Neural cell (in vitro differentiated cells): ENCODE measurements around a stretch of chr13.

DNA sequence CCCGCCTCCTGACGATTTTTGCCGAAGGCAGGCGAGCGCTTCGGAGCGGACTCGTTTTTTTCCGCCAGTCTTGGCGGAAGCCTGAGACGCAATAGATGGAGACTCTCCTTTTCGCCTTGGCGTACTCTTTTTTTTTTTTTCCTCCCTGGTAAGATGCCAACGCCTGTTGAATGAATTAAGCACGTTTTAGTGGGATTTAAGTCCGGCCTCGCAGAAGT lies 167 bp upstream of the ARGLU1 start:
- RAMPAGE, long total RNA, result no peak

DNA sequence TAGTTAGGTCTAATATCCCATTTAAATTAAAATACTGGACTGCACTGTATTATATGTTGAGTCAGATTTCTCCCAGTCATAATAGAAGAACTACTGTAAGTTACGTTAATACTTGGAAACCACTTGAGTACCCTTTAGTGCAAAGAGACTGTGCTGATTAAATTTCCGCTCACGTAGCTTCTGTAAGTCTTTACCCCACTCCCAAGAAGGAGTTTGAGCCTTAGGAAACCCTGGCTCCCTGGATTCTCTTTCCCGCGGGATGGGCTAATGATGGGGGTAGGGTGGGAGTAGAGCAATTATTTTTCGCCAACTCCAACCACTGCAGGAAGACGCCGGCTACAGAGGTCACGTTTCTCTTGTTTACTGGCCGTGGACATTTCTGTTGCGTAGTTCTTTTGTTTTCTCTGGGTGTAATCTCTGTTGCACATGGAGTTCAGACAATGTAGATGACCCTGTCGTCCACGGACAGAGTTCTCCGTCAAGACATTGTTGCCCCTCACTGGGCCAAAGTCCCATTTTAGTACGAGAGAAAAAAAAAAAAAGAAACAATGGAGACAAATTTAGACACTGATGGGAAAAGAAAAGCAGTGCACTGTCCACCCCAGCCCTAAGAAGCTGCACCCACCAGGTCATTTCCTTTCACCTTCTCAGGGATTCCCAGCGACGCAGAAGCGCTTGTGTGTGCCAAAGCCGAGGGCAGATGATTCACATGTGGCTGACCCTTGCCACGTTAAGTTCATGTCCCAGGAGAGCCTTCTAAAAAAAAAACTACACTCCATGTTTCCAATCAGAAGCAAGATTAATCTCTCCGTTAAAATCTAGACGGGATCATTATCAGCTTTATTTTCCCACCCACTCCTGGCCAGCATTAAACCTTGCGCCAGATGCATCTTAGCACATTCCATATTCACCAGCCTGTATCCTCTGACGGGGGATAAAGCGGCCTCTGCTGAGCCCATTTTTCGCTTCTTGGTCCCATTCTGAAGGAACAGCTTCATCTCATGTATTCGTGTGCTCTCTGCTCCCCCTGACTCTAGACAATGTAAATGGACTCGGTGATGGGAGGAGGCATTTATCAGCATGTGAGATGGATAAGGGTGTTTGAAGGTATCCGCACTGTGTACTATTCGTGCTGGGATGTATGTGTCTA lies 134.0 kb upstream of the ARGLU1 start:
- RAMPAGE, long total RNA, result no peak

- RAMPAGE, long total RNA, result no peak
Observed at GRCh38 chr13:106917447-106918351, 349.8 kb upstream of the ARGLU1 start.

DNA sequence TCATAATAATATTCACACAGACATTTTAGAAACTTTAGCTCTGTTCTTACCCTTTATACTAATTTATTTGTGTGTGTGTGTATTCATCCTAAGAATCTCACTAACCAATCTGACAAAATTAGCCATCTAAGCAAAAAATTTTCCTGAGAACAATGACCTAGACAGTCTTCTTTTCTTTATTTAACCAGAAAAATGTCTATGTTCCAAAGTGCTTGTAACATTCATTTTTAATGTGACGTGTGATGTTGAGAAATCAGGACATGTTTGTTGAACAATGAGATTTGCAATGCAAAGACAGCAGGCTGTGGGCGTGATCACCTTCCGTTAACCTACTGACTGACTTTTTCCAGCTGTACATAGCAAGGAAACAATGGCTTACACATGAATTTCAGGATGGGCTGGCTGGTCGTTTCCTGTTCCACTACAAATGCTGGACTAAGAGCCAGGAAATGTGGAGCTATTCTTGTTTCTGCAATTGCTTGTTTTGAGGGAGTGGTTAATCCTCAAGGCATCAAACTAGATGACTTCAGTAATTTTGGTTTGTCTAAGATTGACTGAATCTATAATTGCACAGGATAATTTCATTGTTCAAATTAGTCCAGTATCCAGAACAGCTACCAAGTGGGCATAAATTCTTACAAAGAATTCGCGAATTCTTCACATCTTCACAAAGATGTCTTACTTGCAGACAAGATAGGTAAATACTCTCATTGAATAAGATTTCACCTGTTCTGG lies 634.7 kb upstream of the ARGLU1 start:
- RAMPAGE, long total RNA, result no peak

- RAMPAGE, long total RNA, result no peak
Observed at GRCh38 chr13:107724165-107724727, 143.1 kb downstream of the NALF1 start.

DNA sequence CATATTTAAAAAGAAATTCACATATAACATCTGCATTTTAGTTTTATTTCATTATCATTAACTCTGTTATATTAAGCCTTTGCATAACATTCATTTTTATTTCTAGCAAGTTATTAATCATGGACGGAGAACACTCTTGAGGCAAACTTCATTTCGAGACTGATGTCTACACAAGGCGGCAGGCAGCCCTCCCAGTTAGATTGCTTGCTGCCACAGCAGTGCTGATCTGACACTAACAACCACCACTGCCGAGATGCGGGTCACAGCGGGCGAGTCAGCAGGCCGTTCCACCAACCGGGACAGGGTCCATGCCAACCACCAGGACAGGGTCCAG lies 243.9 kb downstream of the MYO16 start:
- RAMPAGE, long total RNA, result no peak

- RAMPAGE, long total RNA, result no peak
Observed at GRCh38 chr13:109155929-109157017, 526.9 kb downstream of the MYO16 start.

- RAMPAGE, long total RNA, result no peak
Observed at GRCh38 chr13:109400083-109401198, 385.9 kb downstream of the IRS2 start.

DNA sequence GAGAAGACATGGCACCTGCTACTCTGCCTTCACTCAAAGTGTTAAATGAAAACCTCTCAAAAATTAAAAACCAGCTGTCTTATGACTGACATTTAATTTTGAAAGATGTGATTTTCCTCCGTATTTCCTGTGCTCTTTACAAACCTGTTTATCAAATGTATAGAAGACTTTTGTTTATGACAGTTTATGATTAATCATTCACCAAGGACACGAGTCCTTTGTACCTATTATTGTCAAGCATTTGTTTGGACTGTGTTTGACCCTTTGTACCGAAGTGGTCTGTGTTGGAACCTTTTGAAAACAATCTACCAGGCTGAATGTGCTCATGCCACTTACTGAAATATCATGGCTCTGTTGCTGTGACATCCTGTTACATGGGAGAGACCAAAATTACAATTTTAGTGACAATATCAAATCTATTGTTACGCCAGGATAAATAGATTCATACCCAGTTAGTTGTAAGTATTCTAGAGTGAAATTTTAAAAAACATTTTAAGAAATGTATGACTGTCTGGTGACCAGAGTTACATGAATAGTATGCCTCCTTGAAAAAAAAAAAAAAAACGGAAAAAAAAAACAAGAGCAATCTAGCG lies 193.6 kb downstream of the IRS2 start:
- RAMPAGE, long total RNA, result no peak

DNA sequence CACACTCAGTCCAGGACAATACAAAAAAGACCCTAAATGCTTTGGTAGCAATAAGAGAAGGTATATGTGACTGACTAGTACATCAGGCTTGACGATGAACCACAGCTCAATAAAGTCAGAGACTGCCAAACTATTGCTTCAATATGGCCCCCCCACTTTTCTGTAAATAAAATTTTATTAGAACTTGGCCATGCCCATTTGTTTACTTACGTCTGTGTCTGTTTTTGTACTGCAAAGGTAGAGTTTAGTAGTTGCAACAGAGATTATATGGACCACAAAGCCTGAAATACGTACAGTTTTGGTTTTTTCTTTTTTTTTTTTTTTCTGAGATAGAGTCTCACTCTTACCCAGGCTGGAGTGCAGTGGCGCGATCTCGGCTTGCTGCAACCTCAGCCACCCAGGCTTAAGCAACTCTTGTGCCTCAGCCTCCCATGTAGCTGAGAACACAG lies 136.6 kb downstream of the IRS2 start:
- RAMPAGE, long total RNA, result no peak

GRCh38 chr13:109790122-109790589 lies 3.8 kb upstream of the IRS2 start:
- RAMPAGE, long total RNA, result no peak

DNA sequence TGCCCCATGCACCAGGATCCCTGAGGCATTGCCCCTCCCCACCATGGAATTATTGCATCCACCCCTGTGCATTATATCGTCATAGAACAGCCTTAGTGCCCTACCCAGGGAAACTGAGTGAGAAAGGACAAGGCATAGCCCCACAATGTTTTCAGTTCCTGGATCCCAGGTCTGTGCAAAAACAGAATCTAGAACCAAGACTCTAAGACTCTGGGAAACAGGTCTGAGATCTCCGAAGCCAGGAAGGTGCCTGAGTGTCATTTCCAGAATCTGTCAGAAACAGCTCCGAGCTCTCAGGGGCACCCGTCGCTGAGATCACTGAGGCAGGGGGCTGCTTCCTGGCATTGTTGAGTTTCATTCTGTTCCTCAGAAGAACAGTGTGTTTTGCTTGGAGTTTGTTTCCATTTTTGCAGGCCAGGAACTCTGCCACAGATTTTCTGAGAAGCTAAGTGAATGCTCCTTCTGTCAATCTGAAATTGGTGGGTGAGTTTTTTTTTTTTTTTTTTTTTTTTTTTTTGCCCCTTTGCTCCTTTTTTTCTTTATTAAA lies 237.3 kb upstream of the IRS2 start:
- RAMPAGE, long total RNA, result no peak

DNA sequence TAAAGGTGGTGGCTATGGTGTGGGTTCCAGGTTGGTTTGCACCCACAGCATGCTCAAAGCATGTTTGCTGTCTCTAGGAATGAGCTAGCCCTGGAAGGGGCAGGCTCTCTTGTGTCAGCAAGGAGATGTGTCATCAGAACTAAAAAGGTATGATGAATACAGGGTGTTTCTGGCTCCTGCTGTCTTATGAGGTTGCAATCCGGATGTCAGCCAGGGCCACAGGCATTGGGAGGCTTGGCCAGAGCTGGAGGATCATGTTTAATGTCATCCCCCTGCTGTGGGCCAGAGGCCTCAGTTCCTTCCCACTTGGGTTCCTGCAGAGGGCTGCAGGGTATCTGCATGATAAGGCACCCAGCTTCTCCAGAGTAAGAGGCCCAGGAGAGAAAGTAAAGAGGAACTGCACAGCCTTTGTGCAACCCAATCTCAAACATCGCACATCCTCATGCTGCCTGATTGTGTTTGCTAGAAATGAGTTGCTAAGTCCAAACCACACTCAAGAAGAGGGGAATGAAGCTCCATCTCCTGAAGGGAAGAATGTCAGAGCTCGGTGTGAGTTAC lies 193.6 kb downstream of the COL4A1 start:
- RAMPAGE, long total RNA, result no peak

DNA sequence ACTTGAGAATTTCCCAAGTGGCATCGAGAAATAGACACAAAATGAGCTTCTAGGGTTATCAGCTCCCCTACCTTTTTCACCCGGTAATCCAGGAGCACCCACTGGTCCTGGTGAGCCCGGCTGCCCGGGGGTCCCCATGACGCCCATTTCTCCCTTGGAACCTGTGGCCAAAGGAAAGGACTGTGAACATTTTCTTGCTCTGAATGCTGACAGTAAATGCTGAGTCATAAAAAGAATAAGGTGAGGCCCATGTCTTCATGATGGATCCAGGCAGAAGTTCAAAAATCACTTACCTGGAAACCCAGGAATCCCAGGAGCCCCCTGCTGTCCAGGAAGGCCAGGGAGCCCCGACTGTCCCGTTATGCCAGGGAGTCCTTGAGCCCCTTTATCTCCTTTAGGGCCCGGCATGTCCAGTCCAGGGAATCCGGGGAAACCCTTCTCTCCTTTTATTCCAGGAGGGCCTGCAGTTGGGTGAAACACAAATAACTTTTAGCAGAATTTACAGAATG lies 129.1 kb downstream of the COL4A1 start:
- RAMPAGE, long total RNA, result no peak

DNA sequence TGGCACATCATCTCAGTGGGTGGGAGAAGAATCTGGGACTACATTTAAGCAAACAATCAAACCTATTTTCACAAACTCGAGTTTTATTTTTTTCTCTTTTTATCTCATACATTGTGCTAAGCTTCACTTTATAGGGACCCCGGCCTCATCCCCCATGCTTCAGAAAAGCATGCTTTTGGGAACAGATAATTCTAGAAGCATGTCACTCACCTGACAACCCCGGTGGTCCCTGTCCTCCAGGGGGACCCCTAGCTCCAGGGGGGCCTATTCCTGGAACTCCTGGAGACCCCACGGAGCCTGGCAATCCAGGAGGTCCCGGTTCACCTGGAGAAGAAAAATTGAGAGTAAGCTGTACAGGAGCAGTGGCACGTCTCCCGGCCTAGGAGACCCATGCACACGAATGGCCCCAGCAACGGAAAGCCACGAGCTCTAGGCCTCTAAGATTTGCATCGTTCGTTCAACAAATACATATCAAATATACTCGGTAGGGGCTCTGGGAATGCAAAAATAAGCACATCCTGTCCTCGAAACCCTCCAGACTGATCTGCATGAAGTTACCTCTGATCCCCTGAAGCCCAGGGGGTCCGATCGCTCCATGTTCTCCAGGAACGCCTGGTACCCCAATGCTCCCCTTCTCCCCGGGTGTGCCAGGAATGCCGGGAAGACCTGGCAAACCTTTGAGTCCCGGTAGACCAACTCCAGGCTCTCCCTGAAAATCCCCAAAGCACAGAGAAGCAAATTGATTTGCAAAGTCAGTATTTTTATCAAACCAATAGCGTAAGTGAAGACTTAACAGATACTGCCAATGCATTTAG lies 128.0 kb downstream of the COL4A1 start:
- RAMPAGE, long total RNA, result no peak

- RAMPAGE, long total RNA, result no peak
Observed at GRCh38 chr13:110256387-110256890, 50.5 kb downstream of the COL4A1 start.

GRCh38 chr13:110262959-110263451 lies 44.0 kb downstream of the COL4A1 start:
- RAMPAGE, long total RNA, result no peak

- RAMPAGE, long total RNA, result no peak
Observed at GRCh38 chr13:110293452-110293913, 13.5 kb downstream of the COL4A1 start.

DNA sequence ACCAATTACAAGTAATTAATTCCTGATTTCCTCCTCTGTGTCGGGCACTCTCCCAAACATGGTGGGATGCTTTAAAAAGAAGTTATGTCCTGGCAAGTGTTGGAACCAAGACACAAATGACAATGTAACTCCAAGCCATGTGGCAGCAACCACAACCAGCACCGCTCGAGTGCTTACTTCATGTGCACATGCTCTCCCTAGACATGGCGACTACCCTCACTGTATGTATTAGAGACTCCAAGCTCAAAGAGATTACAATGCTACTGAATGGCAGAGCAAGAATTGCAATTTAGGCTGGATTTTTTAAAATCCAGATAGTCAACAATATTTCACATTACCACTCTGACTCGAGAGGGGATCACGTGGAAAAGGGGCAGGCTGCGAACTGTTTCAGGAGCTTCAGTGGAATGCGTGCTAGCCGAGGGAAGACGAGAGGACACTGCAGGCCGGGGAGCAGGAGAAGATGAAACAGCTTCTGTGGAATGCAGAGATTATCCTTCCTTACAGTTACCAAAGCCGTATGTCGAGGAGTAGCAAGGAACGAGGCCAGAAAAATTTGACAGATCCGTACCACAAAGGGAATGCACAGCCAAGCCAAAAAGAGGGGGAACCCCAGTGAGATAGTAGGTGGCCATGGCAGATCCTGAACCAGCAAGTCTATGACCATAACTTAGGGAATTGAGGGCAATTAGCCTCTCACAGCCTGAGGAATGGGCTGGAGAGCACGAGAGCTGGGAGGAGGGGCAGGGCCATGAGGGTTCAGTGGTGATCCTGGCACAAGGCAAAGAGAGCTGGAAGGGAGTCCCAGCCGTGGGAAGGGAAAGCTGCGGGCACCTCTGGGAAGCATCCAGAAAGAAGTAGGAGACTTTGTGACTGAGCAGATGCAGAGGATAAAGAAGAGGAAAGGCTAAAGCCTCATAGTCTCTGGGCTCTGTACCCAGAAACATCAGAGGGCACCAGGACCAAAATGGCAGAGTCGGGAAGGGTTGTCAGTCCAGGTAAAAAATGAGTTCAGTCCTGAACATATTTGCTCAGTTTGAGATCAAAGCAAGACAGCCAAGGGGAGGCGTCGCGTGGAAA lies 5.3 kb downstream of the COL4A1 start:
- RAMPAGE, long total RNA, result no peak

DNA sequence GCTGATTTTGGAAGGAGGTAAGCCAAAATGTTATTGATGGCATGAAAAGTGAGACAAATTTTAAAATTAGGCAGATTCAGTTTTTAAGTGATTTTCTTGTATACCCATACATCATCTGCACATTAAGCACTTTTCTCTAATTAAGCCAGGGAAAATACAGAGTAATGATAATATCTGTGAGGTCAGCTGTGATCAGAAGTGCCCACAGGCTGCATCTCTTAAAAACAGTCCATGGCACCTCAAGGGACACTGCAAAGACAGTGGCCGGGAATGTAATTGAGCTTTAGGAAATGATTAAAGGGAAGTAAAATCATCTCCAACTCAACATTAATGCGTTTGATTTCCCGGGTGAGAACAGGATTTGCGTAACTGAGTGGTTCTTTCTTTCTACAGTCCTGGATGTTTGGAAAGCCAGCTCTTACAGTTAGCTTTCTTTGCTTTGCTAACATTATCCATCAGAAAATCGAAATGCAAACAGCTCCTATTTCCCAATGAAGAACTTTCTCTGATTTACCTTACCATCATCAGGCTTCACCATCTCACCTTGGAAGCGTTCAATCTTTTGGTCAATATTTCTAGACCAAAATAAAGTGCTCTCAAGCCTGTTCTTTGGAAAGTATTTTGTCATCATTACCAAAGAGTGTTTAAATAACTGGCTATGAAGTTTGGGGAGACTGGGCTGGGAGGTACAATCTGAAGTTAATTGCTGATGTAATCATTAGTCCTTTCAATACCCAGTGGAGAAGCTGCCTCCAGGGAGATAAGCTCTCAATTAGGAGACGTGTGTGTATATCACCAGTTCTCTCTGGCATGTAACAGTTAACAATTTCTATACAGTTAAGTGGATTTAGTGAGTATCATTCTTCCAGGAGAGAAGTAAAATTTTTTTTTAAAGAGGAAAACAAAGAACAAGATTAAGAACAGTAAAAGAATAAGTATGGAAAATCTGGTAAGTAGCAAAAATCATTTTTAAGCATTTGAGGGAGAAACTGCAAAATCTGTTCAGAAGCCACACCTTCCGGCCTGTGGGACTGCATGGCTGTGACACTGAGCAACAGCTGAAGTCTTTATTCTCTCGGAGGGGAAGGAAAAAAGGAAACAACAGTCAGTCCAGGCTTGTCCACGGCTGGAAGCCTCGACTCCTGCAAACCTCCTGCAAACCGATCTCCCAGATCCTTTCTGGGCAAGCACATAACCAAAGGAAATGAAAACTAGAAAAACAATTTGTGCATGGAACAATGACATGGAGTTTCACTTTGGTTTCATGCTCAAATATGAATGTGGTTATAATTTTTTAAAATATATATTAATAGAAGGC lies 1.5 kb downstream of the COL4A1 start:
- RAMPAGE, long total RNA, result no peak